Natural killer cell (primary cell): ENCODE results near the gene ANKRD37.

DNA sequence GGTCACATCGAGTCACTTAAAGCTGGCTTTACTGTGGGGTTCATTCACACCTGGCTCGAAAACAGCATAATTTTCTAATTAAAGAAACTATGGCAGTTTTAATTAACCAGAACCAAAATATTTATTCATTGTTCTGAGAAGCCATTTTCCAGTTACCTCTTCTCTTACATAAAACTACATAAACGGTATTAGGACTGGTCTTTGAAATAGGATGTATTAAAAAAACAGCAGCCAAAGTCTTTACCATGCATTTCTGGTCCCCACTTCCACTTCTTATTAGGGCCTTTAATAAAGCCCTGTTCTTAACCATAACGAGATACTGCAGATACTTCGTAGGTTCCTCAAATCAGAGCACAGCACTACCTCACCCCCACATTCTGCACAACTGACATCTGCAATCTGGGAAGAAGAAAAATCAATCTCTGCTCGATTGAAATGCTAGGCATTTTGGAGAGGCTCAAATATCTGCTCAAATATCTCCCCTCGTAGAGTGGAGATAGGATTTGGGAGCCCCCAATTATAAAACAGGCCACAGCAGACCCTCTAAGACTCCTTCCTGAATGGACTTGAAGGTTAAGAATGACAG is 40.1 kb upstream of the CENPU start:
- PRO-cap = no peak

- PRO-cap = no peak
These were observed 23.1 kb downstream of the ACSL1 start for GRCh38 chr4:184802447-184803239.

DNA sequence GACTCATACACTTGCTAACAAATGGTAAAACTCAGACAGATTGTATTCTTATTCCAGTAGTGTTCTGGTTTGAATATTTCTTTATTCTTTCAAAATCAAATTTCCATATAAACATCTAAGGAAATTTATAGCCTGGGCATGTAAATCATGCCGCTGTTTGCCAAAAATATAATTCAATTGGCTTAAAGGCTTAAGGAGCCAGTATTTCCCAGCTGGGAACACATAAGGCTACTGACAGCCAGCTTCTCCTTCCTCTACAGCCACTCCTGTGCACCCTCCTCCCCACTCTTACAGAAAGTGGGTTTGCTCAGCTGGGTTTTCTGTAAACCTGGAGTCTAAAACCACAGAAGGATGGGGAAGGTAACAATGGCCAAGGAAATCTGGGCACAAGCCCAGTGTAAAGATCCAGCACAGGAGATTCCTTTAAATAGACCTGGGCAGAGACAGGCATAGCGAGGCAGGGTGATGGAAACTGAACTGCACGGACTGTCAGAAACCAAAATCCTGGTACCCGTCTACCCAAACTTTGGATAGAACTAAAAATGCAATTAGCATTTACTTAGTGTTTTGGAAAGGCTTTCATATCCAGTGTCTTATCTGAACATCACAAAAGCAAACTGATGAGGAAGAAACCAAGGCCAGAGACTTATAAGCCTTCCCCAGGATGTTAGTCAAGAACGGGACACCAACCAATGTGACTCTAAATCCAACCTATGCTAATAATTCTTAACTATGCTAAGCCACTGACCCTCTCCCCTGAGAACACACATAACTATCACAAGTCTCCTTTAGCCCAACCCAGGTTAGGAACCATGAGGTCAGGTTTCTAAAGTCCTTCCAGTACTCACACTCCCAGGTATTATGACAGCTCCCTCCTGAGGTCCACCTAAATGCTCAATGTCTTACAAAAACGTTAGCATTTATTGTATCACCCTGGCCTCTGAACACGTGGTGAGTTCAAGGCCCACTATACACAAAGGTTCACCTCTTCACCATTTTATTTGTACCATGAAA is 18.3 kb downstream of the ACSL1 start:
- PRO-cap = no peak

- PRO-cap = no peak
These were observed 15.1 kb downstream of the ACSL1 start for GRCh38 chr4:184810464-184811255.

- PRO-cap = no peak
These were observed 1.7 kb downstream of the ACSL1 start for GRCh38 chr4:184824016-184824516.

GRCh38 chr4:184838610-184839352 is 13.0 kb upstream of the ACSL1 start:
- PRO-cap = no peak

DNA sequence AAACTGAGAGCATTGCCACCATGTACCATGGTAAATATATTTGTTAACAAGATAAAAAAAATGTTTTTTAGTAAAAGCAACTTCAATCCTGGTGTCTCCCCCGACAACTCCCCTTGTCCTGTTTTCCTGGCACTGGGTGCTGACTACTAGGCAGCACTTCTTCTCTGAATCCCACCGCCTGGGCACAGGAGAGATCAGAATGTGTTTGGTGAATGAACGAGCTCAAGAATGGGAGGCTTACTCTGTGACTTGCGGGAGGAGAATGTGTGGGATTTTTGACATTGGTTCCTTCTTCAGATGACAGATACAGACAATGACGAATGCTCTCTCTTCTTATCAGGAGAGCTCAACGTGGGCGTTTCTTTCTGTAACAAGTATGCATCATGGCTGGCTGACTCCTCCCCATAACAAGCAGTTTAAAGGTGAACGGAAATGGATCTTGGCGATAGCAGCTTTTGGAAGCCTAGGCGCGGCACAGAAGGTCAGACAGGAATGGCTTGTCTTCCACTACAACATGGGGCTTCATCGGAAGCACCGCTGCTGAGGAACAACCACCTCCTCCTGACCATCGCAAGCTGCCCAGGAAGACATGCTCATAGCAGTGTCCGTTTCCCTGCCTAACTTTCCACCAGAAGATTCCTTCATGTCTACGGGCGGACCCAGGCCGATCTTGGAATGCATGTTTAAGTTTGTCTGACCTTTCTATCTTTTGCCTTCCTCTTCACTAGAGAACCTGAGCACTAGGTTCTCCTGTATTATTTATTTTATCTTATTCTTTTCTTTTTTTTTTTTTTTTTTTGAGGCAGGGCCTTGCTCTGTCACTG is 18.2 kb upstream of the ACSL1 start:
- PRO-cap = no peak

- PRO-cap = no peak
These were observed 1.5 kb downstream of the SNX25 start for GRCh38 chr4:185211031-185211142.

- PRO-cap = bidirectional peak, plus-strand start at chr4:185396274, minus-strand start at chr4:185396242; bidirectional peak, plus-strand start at chr4:185396687, minus-strand start at chr4:185396532
These were observed at the start of gene ANKRD37 for GRCh38 chr4:185396144-185396949. ANKRD37 (plus strand) TSS chr4:185396841.

DNA sequence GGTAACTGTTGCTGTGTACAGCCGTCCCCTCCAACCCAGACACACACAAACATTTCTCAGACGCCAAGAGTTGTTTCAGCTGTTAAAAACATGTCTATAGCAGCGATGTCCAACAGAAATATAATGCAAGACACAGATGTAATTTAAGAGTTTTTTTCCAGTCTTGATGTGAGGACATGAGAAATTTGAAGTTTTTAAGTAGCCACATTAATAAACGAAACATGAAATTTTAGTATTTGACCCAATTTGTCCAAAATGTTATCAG is 601 bp downstream of the ANKRD37 start:
- PRO-cap = no peak

GRCh38 chr4:185718517-185719133 is 93.4 kb downstream of the SORBS2 start:
- PRO-cap = no peak

- PRO-cap = no peak
These were observed 77.2 kb downstream of the SORBS2 start for GRCh38 chr4:185734613-185735403.

- PRO-cap = no peak
These were observed 12.6 kb downstream of the SORBS2 start for GRCh38 chr4:185799203-185799929.

GRCh38 chr4:185849377-185850088 is 37.5 kb upstream of the SORBS2 start:
- PRO-cap = no peak

DNA sequence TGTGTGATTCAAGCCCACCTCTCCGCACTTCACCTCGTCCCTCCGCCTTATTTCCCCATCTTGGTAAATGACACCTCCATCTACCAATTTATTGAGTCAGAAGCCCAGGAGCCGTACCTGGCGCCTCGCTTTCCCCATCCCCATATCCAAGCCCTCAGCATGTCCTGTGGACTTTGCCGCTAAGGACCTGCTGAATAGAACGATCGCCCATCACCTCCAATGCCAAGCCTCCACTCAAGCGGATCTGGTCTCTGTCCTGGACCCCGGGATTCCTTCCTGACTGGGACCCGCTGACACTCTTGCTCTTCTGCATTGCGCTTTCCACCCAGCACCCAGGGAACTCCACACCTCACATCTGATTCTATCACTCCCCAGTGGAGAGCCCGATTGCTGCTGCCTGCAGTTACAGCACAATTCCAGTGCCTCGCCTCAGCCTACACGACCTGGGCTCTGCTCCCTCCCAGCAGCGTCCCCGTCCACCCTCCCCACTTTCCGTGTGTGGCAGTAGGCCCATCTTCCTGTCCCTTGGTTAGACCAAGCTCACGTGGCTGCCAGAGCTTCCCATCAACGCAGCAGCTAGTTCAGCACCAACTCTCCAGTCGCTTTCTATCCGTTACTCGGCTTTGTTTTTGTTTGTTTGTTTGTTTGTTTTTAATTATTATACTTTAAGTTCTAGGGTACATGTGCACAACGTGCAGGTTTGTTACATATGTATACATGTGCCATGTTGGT is 66.5 kb upstream of the SORBS2 start:
- PRO-cap = no peak

GRCh38 chr4:186039686-186040300 is 29.2 kb upstream of the TLR3 start:
- PRO-cap = no peak

- PRO-cap = no peak
These were observed 5.2 kb downstream of the TLR3 start for GRCh38 chr4:186074126-186074663.

DNA sequence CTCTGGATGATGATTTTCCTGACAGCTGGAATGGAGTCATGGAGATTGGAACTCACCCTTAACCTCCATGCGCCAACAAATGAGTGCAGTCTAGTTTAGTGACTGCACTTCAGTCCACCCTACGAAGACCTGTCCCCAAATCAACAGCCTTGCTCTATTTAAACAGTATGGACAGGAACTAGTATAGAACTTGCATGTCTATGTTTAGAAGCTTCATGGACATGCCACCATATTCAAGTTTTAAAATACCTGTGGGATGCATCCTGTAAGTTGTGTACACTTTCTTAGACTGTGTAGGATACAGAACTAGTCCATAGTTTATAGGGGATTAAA is 45.8 kb upstream of the CYP4V2 start:
- PRO-cap = no peak

DNA sequence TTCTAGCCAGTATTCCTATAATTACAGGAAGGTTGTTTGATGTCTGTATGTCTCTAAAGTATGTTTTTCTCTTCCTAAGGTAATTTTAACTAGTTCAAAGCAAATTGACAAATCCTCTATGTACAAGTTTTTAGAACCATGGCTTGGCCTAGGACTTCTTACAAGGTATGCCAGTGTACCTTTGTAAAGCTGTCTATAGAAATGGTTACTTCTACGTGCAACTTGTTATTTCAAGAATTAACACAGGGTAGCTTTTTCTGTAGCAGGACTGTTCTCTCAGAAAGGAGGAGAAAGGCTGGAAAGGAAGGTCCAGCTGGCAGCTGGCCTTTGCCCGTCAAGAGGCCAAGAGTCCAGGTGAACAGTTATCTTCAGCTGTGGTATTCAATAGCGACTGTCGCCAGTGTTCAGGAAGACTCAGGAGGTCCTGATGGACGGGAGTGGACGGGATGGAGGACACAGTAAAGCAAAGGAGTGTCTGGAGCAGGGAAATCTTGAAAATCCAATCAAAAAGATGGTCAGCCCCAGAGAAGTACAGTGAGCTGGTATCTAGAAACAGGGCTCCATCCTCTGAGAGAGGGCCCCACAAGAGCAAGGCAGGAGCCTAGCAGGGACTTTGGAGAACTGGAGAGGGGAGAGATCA is 4.7 kb downstream of the CYP4V2 start:
- PRO-cap = no peak

DNA sequence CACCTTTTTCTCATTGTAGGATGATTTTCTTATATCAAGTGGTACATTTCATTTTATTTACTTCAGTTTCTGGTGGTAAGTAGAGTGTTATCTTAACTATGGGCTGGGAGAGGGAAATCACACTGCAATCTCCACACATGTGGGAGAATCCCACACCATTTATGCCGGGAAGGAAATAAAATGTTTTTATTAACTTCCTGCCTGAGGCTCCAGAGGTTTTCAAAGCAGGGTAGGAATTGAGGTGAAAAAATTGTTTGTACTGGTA is 1.1 kb downstream of the F11 start:
- PRO-cap = no peak